ENCODE measurements around a stretch of chr5.

- CAGE, long polyA plus RNA, result no peak
- RRBS, result no CpG with 5 or more reads among the region's 4 CpGs
Observed at GRCh38 chr5:74974452-74975077, 77.8 kb downstream of the GCNT4 start.

DNA sequence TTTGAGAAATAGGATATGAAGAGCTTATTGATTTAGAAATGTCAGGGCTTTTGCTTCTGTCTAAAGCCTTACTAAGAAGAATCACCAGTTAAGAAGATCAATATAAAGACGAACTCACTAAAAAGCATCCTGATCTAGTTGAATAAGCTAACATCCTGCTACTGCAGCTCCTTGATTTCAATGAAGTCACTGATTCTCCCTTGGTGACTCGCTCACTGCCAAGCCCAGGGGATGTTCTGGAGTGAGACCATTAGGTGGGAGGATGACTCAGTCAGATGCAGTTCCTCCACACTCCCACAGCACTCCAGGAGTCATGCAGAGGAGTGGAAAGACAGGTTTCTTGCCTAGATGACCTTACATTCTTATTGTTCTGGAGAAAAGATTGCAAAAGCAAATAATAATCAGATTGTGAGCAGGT lies 15.3 kb downstream of the GCNT4 start:
- CAGE, long polyA plus RNA, result no peak
- RRBS, result no CpG with 5 or more reads among the region's 2 CpGs

- CAGE, long polyA plus RNA, result no peak
- RRBS, result no CpG with 5 or more reads among the region's 9 CpGs
Observed at GRCh38 chr5:75055500-75056404, 3.4 kb upstream of the GCNT4 start.

DNA sequence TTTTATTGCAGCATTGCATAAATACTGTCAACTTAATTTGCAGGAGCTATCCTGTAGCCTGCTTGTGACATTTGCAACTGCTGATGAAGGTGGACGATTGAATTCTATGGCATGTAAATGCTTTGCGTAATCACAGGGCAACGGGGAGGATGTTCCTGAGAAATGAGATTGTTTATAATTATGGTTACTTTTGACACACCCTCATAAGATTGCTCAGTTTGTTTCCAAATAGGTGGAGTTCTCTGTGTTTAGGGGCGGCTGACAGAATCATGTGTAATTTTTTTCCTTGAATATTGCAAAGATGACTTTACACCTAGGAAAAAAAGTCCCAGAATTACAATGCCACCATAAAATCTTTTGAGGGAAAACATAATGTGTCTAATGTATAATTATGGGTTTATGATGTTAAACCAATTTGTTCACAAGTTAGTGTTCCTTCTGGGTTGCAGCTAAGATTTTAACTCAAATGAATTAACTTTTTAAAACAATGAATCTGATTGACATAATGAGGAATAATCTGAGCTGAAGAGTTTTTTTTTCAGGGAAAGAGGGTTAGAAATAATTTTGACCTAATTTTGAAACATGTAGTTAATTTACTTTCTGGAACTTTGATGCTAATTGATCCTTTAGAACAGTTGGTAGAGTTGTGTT lies 2.7 kb downstream of the HMGCR start:
- CAGE, long polyA plus RNA, result no peak
- RRBS, result no CpG with 5 or more reads among the region's 4 CpGs

- CAGE, long polyA plus RNA, result no peak
- RRBS, result no CpG with 5 or more reads among the region's 1 CpG
Observed at GRCh38 chr5:75348011-75348448, 11.0 kb downstream of the HMGCR start.

- CAGE, long polyA plus RNA, result no peak
- RRBS, result no CpG with 5 or more reads among the region's 6 CpGs
Observed at GRCh38 chr5:75362390-75363101, 25.5 kb downstream of the HMGCR start.

- CAGE, long polyA plus RNA, result no peak
- RRBS, result no CpG with 5 or more reads among the region's 8 CpGs
Observed at GRCh38 chr5:75363102-75363717, 26.2 kb downstream of the HMGCR start.

DNA sequence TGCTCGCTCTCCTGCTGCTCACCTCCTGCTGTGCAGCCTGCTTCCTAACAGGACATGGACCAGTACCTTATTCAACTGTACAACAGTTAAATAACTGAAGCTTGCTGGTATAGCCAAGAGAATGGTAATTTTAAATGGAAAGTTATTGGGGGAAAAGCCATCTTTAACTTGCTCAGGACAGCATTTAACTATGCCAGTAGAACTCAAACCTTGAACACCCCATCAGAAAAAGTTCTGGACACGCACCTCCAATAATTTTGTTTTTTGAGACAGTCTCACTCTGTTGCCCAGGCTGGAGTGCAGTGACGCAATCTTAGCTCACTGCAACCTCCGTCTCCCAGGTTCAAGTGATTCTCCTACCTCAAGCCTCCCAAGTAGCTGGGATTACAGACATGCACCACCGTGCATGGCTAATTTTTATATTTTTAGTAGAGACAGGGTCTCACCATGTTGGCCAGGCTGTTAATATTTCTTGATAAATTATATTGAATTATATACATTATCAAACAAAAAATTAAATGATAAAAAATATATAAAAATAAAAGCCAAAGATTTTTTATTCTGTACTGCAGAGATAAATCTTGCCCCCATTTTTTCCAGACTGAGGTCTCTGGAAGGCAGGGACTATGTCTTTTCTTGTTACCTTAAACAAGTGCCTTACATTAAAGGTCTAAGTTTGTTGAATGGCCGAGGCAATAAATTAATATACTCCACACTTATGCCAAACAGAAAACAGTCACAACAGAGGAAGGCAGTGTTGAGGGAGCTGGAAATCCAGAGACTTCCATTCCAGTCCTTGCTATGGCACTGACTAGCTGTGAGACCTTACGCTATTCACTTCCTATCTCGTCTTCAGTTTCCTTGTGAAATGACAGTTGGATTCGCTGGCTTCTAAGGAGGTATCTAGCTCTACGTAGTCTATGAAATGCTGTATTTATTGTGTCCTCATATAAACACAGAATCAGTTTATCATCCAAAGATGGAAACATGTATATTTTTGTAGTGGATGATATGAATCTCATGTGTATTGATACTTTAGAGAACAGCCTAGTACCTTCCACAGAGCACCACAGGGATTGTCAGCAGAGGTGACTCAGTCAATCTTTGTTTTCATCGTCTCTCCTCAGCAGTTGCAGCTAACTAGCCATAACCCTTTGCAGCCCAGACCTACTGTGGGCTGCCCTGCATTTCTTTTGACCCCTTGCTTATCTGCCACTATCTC lies 28.2 kb downstream of the HMGCR start:
- CAGE, long polyA plus RNA, result no peak
- RRBS, result no CpG with 5 or more reads among the region's 11 CpGs

DNA sequence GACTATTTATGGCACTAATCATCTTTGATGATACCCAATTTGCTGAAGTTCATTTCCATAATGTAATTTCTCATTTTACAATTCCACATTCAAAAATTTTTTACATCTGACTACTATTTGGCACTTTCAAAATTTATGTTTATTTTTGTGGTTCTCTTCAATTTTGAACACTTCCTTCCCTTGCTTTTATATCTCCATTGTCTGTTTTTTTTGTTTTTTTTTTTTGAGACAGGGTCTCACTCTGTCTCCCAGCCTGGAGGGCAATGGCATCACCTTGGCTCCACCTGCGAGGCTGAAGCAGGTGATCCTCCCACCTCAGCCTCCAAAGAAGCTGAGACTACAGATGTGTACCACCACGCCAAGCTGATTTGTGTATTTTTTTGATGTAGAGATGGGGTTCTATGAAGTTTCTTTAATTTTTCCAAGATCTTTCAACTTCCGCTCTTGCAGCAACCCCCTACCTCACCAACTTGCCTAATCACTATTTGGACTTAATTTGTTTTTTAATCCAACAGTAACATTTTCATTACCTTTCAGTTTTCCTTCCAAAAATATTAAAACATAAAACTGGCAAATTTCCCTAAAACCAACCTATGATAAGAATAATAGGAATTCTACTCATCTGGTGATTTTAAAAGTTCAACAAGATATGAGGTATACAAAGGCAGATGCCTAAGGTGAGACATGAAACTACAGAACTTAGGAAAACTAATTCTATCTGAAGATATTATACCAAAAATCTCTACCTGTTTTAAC lies 10.5 kb downstream of the CERT1 start:
- CAGE, long polyA plus RNA, result no peak
- RRBS, result no CpG with 5 or more reads among the region's 3 CpGs

DNA sequence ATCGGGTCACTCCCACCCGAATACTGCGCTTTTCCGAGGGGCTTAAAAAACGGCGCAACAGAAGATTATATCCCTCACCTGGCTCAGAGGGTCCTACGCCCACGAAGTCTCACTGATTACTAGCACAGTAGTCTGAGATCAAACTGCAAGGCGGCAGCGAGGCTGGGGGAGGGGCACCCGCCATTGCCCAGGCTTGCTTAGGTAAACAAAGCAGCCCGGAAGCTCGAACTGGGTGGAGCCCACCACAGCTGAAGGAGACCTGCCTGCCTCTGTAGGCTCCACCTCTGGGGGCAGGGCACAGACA lies 21.3 kb downstream of the POC5 start:
- CAGE, long polyA plus RNA, result no peak
- RRBS, result no CpG with 5 or more reads among the region's 13 CpGs

- CAGE, long polyA plus RNA, result no peak
- RRBS, result no CpG with 5 or more reads among the region's 6 CpGs
Observed at GRCh38 chr5:76475753-76476696, 72.9 kb downstream of the IQGAP2 start.

DNA sequence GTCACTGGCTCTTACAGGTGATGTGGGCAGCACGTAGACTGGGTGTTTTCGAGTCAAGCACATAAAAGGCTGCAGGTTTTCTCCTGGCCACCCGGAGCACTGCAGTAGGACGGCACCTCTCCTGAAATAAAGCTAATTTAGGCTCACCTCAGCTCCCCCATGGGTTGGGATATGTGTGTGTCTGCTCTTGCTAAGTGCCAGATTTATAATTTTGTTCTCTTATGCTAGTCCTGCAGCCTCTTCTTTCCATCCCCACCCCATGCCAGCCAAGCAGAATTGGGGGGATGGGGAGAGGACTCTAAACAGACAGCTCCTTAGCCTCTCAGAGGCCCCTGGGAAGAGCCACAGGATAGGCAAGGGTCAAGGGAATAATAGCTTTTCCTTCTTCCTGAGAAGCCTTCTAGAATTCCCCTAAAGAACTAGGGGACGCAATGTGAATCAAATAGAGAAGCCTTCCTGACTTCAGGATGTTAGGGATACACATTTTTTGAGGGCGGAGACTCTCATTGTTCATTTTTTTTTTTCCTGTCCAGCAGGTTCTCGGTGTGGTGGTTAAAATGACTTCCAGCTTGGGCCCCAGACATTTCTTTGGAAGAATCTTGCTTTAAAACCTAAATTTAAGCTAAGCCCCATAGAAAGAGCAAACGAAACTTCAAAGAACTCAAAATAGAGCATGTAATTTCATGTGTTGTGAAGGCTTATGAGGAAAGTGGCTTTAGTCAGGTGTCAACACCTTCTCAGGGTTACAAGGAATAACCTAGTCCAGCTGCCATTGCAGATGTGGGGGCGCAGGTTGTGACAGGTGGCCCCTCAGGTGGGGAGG lies 80.7 kb downstream of the IQGAP2 start:
- CAGE, long polyA plus RNA, result no peak
- RRBS, result no CpG with 5 or more reads among the region's 9 CpGs

DNA sequence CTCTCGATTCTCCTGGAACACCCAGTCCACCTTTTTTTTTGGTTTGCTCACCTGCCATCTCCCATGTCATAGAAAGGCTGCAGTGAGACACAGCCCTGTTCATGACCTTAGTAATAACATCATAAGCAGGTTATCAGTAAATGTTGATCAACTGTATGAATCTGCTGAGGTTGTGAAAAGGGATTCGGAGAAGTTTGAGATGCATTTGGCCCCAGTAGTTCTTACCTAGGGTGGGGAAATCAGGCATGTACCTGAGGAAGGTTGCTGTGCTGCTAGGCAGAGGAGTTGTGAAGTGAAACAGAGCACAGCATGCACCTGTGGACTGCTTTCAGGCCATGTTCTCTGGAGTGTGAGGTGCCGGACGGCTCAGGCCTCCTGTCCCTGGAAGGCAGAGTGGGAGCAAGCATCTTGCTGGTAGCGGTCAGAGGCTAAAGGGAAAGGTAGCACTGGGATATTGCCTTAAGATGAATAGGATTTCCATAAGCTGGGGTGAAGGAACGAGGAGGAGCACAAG lies 88.9 kb downstream of the IQGAP2 start:
- CAGE, long polyA plus RNA, result no peak
- RRBS, result no CpG with 5 or more reads among the region's 6 CpGs

DNA sequence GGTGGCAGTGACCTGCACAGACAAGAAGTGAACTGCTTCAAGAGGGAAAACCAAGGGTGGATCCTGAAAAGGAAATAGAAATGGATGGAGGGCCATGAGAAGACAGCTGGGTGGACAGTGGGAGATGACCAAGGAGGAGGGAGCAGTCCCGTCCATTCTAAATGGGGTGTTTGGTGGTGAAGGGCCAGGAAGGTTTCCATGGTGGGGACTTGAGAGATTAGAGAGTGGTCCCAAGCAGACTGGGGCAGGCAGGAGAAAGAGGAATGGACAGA lies 56.6 kb downstream of the F2RL2 start:
- CAGE, long polyA plus RNA, result no peak
- RRBS, result no CpG with 5 or more reads among the region's 1 CpG

GRCh38 chr5:76584147-76584853 lies 38.9 kb downstream of the F2RL2 start:
- CAGE, long polyA plus RNA, result no peak
- RRBS, result no CpG with 5 or more reads among the region's 12 CpGs

DNA sequence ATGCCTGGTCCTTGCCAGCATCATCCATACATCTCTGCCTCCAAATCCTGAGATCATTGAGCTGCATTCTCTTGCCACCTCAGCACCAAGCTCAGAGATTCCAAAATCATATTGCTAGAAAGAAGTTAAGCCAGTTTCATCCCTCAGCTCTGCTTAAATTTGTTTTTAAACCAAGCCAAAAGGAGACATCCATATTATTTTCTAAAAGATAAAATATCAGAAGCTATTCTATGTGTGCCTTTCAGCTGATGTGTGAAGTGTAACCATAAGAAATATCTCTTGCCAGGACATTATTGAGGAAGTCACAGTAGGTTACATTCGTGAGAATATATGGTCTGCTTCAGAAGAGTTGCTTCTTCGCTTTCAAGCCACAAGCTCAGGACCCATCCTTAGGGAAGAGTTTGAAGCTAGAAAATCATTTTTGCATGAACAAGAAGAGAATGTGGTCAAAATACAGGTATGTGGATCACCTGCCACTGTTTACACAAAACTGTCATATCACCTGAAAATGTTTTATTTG lies 17.5 kb upstream of the F2RL2 start:
- CAGE, long polyA plus RNA, result no peak
- RRBS, result no CpG with 5 or more reads among the region's 2 CpGs

DNA sequence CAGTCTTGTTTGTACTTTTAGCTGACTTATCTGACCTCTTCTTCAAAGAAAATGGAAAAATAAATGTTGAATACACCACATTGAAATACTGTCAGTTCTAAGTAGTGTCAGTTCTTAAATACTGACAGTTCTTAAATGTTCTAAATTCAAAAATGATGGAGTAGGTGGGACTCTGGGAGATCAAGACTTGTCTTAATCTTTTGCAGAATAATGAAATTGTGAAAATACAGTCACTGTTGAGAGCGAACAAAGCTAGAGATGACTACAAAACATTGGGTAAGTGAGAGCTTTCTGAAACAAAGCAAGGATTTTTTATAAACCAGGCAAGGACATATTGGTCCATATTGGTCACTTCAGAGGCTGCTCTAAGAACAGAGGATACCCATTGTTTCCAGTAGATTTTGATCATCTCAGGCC lies 31.5 kb upstream of the F2RL2 start:
- CAGE, long polyA plus RNA, result no peak
- RRBS, result no CpG with 5 or more reads among the region's 1 CpG

GRCh38 chr5:76691001-76691402 lies 24.9 kb upstream of the F2R start:
- CAGE, long polyA plus RNA, result no peak
- RRBS, result no CpG with 5 or more reads among the region's 4 CpGs

GRCh38 chr5:77046241-77046651 lies 16.0 kb downstream of the AGGF1 start:
- CAGE, long polyA plus RNA, result no peak
- RRBS, result no CpG with 5 or more reads among the region's 5 CpGs

- CAGE, long polyA plus RNA, result no peak
Observed at GRCh38 chr5:77087712-77087852, 497 bp upstream of the ZBED3 start.